ENCODE measurements around the genes ARL10, FAF2 and RNF44.

GRCh38 chr5:175746716-175747224, 88.9 kb downstream of the HRH2 start:
- RRBS: no CpG with 5 or more reads among the region's 2 CpGs

GRCh38 chr5:175796829-175797478, 74.4 kb upstream of the CPLX2 start:
- RRBS: 3% methylated on average over 30 of the region's 78 CpGs

GRCh38 chr5:175853499-175853905, 17.9 kb upstream of the CPLX2 start:
- RRBS: no CpG with 5 or more reads among the region's 8 CpGs

GRCh38 chr5:175908004-175908988, 36.9 kb downstream of the CPLX2 start:
- RRBS: no CpG with 5 or more reads among the region's 23 CpGs

DNA sequence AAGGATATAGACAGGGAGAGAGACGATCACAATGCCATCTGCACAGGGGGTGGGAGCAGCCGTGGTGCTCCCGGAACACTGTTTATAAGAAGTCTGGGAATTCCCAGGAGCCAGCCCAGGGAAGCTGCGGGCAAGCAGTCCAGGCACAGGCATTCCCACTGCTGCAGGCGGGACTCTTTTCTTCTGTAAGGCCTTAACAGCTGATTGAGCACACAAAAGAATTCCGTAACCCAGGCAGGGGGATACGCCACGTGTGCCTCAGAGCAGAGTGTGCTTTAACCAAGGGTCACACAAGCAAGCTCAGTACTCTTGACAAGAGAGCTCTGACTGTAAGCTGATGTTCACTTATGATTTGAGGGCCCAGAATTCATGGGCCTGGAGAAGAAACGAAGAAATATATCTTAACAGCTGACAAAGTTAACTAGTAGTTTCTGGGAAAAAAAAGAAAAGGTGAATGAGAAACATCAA, 86.0 kb upstream of the SIMC1 start:
- RRBS: no CpG with 5 or more reads among the region's 9 CpGs

DNA sequence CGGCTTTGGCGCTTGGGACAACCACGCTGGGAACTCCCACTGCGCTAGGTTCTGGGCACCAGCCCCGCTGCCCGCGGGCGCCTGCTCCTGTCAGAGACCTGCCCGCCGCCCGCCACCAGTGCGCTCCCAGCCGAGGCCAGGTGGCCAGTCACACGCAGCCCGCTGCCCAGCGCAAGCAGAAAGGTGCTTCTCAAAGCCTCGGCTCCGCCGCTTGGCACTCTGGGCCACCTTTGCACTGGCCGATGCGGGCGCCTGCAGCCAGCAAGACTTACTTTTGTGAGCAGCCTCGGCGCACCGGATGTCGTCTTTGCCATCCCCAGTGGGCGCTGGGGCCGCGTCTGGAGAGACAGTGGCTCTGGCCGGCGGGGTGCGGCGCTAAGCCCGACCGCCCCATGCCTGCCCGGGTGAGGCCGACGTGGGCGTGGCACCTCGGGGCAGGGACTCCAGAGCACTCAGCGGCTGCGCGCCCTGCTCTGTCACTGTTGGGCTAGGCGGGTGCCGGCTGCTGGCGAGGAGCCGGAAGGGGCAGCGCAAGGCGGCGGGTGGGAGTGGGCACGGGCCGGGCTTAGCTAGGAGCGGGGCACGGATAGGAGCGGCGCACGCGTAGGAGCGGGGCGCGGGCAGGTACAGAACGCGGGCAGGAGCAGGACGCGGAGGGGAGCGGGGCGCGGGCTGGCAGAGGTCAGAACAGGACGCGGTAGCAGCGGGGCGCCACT, 39.1 kb upstream of the SIMC1 start:
- RRBS: no CpG with 5 or more reads among the region's 72 CpGs

DNA sequence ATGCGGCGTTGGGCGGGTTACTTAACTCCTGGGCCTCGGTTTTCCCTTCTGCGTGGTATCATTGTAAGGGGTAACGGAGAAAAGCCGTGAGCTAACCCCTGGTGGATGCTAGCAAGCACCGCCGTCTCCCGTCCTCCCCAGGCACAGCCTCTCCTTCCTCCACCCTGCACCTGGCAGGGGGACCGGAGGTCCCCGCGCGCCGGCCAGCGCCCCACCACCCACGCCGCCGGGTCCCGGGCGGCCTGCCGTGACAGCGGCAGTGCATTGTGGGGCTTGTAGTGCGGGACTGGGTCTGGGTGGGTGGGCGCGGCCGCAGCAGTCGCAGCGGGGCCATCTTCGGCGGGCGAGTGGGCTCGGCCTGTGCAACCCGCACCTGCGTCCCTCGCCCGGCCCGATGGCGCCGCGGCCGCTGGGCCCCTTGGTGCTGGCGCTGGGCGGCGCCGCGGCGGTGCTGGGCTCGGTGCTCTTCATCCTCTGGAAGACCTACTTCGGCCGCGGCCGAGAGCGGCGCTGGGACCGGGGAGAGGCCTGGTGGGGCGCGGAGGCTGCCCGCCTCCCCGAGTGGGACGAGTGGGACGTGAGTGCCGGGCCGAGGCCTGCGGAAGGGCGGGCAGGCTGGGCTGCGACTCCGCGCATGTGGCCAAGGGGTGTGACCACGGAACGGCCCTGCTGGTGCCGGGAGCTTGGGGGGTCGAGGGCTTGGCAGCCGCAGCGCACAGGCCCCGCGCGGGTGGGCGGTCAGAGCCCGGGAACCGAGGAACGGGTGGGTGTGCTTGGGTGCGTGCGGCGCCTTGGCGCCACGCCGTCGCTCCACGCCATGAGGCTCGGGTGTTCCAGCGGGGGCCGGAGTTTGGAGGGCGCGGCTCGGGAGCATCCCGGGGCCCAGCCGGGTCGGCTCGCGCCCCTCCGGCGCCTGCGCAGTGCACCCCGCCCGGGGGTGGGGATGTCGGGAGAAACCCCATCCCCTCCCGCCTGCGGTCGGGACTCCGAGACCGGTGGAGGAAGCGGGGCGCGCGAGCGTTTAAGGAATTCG, at the start of gene ARL10:
Gene ARL10 (plus strand): TSS at position 318 of the 1,033 bp plus-strand sequence.
- RRBS: 2% methylated on average over 33 of the region's 118 CpGs

DNA sequence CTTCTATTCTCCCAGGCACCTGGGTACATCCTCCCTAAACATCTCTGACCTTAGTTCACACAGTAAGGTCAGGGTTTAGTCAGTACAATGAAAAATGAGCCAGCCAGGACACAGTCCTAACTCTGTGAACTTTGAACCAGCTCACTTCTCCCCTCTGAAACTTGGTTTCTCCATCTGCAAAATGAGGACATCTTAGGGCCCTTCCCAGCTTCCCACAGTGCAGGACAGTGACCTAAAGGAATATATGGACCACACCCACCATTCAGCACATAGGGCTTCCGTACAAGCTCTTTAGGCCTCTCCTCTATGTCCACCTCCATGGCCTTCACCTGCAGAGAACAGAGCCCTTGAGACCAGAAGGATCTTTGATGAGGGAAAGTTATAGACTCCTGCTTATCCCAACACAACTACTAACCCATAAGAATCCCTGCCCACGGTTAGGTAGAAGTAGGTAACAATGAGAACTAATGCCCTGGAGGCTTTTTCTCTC, 1.8 kb downstream of the NOP16 start:
- RRBS: no CpG with 5 or more reads among the region's 2 CpGs

- RRBS: no CpG with 5 or more reads among the region's 22 CpGs
Measured at GRCh38 chr5:176448278-176448484, at the start of gene FAF2. FAF2 (plus strand) TSS chr5:176448385.

DNA sequence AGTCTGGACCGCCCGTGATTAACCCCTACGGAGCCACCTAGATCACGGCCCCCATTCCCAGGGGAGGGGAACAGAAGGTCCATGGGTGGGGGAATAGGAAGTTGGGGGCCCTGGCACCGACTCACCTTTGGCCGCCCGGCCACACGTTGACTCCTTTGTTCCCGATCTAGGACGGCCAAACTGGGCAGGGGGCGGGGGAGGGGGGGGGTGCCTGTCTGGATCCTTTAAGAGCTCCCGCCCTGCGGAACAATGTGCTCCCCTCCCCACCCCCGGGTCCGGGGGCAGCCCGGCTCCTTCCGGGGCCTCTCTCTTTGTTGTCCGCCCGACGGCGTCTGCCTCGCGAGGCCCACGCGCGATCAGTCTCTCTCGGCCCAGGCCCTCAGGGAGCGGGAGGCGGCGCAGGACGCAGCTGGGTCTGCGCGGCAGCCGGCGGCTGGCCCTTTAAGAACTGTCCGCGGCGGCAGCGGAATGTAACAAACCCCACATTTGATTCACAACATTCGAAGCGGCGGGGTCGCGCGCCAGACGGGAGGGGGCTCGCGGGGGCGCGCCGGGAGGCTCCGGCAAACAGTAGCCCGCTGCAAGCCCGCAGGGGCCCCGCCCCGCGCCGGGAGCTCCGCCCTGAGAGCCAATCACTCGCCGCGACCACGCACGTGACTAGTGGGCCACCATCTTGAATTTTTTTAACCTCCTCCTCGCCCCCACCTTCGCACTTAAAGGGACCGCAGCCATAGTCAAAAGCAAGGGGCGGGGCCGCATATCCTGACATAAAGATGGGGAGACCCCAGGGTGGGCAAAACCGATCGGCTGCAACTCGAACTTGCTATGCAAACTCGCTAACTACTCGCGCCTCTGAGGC, at the start of gene RNF44:
Gene RNF44 (minus strand): TSS at position 588 of the 859 bp plus-strand sequence.
- RRBS: 3% methylated on average over 7 of the region's 75 CpGs

DNA sequence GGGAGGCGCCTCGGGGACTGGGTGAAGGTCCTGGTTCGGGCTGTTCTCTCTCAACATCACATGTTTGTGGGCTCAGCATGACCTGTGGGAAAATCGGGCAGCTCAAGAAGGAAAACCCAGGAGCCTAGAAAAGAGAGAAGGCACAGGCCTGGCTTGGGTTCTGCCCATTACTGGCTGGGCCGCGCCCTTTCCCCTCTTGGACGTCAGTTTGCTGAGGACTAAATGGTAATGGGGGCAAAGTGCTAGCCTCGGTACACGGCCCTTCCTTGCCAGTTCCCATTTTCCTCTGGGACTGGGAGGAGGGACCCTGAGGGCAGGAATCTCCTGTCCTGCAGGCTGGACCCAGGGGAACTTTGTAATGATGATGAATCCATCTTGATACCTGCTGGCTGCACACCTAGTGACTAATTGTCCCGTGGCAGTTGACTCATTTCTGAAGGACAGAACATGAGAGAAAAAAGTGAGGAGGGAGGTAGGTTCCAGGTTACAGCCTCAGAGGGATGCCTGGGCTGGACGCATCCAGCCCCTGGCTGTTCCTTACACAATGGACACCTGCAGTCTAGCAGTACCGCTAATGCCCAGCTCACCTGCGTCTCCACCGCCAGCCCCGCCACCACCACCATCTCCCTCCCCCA, 4.1 kb downstream of the CDHR2 start:
- RRBS: no CpG with 5 or more reads among the region's 15 CpGs

DNA sequence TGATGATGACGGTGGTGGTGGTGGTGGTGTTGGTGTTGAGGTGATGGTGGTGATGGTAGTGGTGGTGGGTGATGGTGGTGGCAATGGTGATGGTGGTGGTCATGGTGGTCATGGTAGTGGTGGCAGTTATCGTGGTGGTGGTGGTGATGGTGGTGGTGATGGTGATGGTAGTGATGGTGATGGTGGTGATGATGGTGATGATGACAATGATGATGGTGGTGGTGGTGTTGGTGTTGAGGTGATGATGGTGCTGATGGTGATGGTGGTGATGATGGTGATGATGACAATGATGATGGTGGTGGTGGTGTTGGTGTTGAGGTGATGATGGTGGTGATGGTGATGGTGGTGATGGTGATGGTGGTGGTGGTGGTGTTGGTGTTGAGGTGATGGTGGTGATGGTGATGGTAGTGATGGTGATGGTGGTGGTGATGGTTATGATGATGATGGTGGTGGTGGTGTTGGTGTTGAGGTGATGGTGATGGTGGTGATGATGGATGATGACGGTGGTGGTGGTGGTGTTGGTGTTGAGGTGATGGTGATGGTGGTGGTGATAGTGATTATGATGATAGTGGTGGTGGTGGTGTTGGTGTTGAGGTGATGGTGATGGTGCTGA, 17.9 kb downstream of the GPRIN1 start:
- RRBS: no CpG with 5 or more reads among the region's 3 CpGs

DNA sequence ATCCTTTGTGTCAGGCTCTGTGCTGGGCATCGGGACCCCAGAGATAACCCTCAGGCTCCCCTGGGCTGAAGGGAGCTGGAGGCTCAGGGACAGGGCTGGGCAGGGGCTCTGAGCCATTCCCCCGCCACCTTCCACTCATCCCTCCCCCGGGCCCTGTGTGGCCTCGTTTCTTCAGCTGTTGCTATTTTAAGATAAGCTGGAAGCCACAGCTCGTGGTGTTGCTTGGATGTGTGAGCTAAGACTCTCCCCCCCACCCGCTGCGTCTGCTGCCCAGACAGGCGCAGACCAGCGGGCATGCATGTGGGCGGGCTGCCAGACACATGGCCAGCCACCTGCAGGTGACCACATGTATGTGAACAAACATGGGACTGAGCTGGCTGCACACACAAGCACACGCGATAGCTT, 8.7 kb downstream of the SNCB start:
- RRBS: no CpG with 5 or more reads among the region's 12 CpGs

- RRBS: no CpG with 5 or more reads among the region's 11 CpGs
Measured at GRCh38 chr5:176725521-176726038, 78.3 kb downstream of the TSPAN17 start.

DNA sequence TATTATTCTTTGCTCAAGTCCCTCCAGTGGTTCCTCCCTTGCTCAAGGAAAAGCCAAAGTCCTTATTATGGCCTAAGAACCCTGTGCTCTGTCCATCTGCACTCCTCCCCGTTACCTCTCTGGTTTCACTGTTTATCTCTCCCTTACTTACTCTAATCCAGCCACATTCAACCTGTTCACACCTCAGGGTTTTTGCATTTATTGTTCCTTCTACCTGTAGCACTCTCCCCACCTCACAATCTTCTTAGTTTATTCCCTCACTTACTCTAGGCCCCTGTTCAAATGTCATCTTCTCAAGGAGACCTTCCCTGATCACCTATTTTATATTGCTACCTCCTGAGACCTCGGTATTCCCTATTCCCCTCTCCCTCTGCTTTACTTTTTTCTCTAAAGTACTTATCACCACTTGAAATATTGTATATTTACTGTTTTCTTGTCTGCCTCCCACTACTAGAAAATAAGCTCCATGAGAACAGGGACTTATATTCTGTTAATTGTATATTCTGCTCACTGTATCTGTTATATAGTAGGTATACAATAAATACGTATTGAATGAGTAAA, 37.4 kb upstream of the HK3 start:
- RRBS: no CpG with 5 or more reads among the region's 3 CpGs

DNA sequence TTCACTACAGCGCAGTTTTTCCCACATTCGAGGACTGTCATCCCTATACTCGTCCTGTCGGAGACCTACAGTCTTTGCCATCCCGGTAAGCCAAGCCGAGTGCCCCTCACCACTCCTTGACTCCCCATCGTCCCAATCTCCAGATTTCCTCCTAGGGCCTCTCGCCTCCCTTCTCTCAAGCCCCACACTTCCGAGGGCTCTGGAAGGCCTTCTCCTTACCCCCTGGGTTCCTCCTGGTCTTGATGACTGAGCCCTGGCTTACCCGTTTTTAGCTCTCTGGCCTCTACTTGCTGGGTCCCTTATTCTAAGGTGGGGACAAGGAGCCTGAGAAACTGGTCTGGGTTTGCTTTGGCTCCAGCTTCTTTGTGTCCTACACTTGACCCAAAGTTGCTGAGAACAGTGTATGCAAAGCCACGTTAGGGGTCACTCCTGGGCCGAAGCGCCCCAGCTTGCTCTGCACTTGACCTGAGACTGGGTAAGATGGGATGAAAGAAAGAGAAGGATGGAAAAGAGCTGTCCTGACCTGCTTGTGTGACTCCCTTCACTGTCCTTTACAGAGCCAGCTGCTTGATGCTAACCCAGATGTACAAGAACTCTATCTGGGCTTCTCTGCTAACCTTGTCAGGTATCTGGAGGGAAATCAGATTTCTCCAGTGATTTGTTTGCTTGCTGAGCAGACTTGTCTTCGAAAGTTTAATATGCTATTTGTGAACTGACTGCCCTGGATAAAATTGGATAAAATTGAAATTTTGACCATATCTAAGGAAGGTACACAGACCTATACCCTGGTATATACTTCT, 854 bp downstream of the ZNF346 start:
- RRBS: no CpG with 5 or more reads among the region's 14 CpGs

- RRBS: 54% methylated on average over 6 of the region's 32 CpGs
Measured at GRCh38 chr5:177131592-177132177, 1.9 kb upstream of the NSD1 start.

- RRBS: no CpG with 5 or more reads among the region's 18 CpGs
Measured at GRCh38 chr5:177133123-177133358, 532 bp upstream of the NSD1 start.

DNA sequence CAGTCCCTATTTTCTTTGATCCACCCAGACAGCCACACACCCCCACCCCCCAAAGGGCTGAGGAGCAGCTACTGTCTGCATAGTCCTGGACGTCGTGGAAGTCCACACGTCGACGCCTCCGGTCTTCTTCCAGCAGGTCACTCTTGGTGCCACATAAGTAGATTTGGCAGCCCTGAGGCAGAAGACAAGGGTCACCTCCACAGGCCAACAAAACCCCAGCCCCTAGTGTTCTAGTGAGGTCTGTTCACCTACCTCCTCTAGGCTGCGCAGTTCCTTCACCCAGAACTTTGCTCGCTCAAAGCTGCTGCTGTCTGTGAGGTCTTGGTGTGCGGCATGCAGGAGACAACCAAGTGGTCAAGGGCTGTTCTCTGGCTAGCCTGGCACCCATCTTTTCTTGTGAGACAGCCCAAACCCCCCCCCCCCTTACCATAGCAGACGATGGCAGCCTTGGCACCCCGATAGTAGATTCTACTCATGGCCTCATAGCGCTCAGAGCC, 1.1 kb downstream of the RAB24 start:
- RRBS: no CpG with 5 or more reads among the region's 12 CpGs